Skeletal muscle tissue (tissue), 7 donors: Measurements from ENCODE around the genes CCDC97, TGFB1 and ATP1A3.

DNA sequence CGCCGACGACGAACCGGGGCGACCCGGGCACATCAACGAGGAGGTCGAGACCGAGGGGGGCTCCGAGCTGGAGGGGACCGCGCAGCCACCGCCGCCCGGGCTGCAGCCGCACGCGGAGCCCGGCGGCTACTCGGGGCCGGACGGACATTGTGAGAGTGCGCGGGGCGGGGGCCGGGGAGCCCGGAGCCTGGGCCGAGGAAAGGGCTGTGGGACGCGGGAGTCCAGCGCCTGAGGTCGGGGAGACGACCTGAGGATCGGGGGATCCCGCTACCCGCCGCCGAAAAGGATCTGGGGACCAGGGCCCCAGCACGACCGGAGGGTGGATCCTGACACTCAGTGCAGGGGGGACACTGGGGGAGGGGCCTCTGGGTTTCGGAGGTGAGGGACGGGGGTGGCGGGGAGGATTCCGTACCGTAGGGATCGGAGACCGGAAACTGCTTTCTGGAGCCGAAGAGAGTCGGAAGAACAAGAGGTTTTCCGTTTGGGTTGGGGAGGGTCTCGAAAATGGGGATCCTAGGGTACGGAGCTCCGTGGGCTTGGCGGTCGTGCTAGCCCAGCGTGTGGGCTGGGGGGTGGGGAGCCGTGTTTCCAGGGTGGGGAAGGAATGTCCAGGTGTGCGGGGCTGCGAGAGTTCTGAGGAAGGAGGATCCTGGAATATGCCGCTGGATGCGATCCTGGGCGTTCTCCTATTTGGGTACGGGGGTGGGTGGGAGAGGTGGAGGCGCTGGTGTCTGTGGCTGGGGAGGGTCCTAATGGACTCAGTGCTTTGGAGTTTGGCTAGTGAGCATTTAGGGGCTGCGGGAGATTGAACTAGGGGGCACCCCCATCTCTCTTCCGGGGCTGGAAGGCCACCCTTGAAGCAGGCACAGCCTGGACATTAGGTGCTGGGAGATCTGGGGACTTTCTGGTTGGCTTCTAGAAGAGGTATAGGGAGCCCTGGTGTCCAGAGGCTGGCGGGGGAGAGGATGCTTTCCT, 765 bp downstream of the HNRNPUL1 start:
- PRO-cap, 3 experiments: peak in 3 of 3 experiments; most common plus-strand start position 439 of the sequence (in 2); most common minus-strand start position 290 of the sequence (in 1)
- RAMPAGE, long total RNA: no peak
- RRBS, 2 experiments: 1 to 2% methylated on average over 25 to 26 of the region's 69 CpGs

DNA sequence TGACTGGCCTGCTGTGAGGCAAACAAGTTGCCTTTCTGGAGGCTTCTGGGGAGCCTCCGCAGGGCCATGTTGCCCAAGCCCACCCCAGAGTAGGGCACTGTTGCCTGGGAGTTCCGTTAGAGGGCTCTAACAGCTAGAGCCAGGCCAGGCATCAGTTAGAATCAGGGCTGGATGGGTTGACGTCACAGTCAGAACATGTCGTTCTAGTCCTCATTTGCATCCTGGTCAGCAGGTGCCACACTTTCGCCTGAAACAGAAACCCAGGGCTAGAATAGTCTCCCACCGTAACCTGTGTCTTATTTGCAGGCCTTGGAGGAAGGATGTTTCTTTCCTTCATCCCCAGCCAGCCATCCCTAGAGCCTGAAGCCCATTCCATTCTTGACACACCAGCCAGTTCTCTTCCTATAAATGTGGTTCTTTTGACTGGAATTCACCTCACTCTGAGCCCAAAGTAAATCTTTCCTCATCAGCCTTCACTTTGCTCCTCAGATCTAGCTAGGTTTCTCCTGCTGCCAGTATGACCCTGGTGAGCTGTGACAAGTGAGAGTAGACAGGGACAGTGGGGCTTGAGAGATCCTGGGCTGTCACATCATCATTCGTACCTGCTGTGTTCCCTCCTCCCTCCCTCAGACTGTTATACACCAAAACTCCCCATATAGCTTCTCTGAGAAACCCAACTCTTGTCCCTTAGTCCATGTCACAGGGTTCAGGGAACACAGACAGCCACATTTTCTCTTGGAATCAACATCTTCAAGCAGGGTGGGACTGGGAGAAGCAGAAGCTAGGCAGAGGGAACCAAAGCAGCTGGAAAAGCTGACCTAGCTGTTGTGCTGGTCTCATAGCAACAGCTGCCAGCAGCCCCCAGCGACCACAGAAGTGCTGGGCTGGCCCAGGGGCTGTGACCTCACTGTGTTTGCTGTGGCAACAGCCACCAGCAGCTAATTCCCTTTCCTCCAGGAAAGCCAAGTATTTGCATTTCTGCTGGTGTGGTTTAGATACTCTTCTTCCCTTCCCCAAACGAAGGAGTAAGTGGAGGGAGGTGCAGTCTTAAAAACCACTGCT, 12.1 kb upstream of the CCDC97 start:
- PRO-cap, 3 experiments: peak in 3 of 3 experiments; most common plus-strand start position 1,016 of the sequence (in 2); most common minus-strand start position 783 of the sequence (in 1)
- RAMPAGE, long total RNA: no peak
- RRBS, 2 experiments: no CpG with 5 or more reads among the region's 9 CpGs

GRCh38 chr19:41309678-41310813, at the start of gene CCDC97:
Gene CCDC97 (plus strand): TSS chr19:41310172.
- PRO-cap, 3 experiments: peak in 3 of 3 experiments; most common plus-strand start chr19:41310228 (in 1); most common minus-strand start chr19:41310115 (in 2)
- RAMPAGE, long total RNA: no peak
- RRBS, 2 experiments: under 1 to 4% methylated on average over 12 to 13 of the region's 64 CpGs

- PRO-cap, 3 experiments: no peak in any of the 3 experiments
- RAMPAGE, long total RNA: no peak
- RRBS, 2 experiments: no CpG with 5 or more reads among the region's 15 CpGs
Measured at GRCh38 chr19:41312954-41313878, 3.2 kb downstream of the CCDC97 start.

- PRO-cap, 3 experiments: no peak in any of the 3 experiments
- RAMPAGE, long total RNA: no peak
- RRBS, 2 experiments: no CpG with 5 or more reads among the region's 2 CpGs
Measured at GRCh38 chr19:41349159-41349473, 4.6 kb downstream of the TGFB1 start.

DNA sequence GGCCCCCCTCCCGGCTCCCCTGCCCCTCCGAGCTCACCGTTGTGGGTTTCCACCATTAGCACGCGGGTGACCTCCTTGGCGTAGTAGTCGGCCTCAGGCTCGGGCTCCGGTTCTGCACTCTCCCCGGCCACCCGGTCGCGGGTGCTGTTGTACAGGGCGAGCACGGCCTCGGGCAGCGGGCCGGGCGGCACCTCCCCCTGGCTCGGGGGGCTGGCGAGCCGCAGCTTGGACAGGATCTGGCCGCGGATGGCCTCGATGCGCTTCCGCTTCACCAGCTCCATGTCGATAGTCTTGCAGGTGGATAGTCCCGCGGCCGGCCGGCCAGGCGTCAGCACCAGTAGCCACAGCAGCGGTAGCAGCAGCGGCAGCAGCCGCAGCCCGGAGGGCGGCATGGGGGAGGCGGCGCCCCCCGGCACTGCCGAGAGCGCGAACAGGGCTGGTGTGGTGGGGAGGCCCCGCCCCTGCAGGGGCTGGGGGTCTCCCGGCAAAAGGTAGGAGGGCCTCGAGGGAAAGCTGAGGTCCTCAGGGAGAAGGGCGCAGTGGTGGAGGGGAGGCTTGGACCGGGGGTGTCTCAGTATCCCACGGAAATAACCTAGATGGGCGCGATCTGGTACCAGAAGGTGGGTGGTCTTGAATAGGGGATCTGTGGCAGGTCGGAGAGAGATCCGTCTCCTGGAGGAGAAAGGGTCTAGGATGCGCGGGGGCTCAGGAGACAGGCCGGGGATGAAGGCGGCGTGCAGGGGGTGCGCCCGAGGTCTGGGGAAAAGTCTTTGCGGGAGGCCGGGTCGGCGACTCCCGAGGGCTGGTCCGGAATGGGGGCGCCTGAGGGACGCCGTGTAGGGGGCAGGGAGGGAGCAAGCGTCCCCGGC, 835 bp downstream of the TGFB1 start:
- PRO-cap, 3 experiments: no peak in any of the 3 experiments
- RAMPAGE, long total RNA: no peak
- RRBS, 2 experiments: 2% methylated on average over 40 to 47 of the region's 72 CpGs

DNA sequence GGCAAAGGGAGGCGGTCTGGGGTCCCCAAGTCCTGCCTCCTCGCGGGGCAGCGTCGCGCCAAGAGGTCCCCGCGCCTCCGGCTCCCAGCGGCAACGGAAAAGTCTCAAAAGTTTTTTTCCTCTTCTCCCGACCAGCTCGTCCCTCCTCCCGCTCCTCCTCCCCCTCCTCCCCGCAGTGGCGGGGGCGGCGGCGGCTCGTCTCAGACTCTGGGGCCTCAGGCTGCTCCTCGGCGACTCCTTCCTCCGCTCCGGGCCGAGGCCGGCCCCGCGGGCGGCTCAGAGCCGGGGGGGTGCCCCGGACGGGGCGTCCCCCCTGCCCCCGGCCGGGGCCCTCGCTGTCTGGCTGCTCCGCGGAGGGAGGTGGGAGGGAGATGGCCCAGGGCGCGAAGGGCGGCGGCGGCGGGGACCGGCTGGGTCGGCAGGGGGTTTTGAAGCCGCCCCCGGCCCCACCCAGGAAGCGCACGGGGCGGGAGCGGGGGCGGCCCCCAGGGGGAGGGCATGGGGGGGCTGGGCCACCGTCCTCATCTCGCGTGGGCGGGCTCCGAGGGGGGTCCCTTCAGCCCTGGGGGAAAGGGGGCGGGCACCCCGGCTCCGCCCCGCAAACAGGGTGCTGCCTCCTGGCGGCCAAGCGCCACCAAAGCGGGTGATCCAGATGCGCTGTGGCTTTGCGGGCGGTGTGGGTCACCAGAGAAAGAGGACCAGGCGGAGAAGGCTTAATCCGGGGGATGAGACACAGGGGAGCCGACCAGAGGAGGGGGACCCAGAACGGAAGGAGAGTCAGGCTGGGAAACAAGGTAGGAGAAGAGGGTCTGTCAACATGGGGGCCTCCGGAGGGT, at the start of gene TGFB1:
TGFB1 (minus strand) TSS at position 401 of the 836 bp plus-strand sequence.
- PRO-cap, 3 experiments: peak in 3 of 3 experiments; most common plus-strand start position 175 of the sequence (in 2); most common minus-strand start position 95 of the sequence (in 2)
- RAMPAGE, long total RNA: no peak
- RRBS, 2 experiments: 3 to 4% methylated on average over 25 of the region's 73 CpGs

GRCh38 chr19:41431358-41432452, 4.5 kb upstream of the B3GNT8 start:
- PRO-cap, 3 experiments: no peak in any of the 3 experiments
- RAMPAGE, long total RNA: no peak
- RRBS, 2 experiments: no CpG with 5 or more reads among the region's 24 CpGs

DNA sequence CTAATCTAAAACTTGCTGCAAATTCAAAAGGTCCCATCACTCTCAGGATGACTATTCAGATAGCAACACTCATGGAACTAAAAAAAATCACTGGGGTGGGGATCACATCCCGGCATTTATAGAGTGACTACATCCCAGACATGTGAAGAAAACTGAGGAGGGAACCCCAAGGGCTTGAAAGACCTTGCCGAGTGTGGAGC, 35.1 kb downstream of the ERICH4 start:
- PRO-cap, 3 experiments: no peak in any of the 3 experiments
- RAMPAGE, long total RNA: no peak
- RRBS, 2 experiments: no CpG with 5 or more reads among the region's 2 CpGs

DNA sequence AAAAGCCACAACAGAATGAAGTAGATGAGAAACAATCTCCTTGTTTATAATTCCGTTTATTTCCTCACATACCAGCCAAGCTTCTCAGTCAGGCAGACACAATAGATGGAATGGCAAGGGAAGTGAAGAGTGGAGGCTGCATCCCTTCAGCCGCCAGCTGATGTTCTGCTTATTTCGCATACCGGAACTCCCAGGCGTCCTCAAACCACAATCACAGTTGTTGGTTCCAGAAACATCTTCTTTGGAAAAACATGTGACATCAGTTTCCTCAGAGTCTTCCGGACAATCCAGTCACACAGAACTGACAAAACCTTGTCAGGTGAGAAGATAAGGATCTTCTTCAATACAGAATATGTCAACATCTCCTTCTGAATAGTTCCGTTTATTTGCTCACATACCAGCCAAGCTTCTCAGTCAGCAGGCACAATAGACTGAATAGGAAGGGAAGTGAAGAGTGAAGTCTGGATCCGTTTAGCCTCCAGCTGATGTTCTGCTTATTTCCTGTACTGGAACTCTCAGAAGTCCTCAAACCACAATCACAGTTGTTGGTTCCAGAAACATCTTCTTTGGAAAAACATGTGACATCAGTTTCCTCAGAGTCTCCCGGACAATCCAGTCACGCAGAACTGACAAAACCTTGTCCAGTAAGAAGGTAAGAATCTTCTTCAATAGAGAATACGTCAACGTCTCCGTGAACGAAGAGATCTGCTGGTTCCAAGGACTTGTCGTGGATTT, 45.1 kb upstream of the CEACAM21 start:
- PRO-cap, 3 experiments: no peak in any of the 3 experiments
- RAMPAGE, long total RNA: no peak
- RRBS, 2 experiments: 6 to 9% methylated on average over 2 of the region's 15 CpGs

DNA sequence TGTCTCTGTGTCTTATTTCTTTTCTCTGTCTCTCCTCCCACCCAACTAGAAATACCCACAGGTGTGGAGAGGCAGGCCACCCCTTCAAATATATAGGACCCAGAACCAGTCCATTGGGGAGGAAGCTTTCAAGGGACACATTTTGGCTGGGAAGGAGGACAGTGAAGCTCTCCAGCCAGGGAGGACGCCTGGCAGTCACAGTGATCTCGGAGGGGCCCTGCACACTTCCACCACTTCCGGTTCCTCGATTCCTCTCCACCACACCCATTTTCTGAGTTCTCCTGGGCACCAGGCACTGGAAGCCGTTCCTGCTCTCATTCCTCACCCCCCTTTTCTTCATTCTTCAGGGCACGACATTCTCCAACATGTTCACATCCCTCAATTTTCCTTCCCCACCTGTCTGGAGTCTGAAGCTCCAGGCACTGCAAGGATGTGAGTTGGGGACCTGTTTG, 30.4 kb upstream of the CEACAM21 start:
- PRO-cap, 3 experiments: no peak in any of the 3 experiments
- RAMPAGE, long total RNA: no peak
- RRBS, 2 experiments: no CpG with 5 or more reads among the region's 6 CpGs

DNA sequence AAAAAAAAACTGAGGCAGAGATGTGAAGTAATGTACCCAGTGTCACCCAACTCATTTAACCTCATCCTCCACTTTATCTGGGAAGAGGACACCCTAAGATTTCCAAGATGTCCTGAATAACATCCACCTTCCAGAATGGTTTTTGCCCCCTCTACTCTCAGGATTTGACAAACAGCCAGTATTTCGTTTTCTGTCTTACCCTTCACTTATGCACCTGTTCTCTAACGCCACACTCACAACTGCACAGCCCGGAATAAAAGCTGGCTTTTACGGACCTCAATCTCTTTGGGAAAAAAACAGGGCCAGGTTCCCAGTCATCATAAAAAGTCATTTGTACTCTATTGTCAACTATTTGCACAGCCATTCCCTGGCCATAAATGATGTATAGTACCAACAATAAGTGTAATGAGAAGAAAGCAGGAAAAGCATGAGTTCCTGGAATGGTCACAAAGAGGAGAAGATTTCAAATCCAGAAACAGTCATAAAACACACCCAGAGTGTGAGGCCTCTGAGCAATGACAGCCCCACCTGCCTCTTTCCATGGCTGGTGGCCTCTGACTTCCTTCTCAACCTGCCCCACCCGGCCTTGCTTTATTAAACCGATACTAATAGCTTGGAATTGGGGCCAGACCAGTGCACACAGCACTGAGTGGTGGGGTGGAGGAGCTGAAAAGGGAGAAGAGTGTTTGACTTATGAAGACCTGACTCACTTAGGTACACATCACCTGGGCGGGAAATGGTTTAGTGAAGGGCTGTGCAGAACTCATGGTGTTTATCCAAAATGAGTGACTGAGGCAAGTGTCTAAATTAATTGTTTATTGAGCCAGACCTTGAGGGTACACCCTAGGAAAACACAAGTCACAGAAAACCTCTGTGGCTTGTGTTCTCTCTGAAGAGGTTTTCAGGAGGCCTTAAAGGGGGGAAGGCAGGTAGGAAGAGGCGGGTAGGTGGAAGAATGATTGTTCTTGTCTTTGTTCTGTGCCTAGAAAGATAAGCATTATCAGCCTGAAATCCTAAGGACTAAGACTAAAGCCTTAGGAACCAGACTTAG, 20.8 kb upstream of the CEACAM6 start:
- PRO-cap, 3 experiments: no peak in any of the 3 experiments
- RAMPAGE, long total RNA: no peak
- RRBS, 2 experiments: no CpG with 5 or more reads among the region's 8 CpGs

DNA sequence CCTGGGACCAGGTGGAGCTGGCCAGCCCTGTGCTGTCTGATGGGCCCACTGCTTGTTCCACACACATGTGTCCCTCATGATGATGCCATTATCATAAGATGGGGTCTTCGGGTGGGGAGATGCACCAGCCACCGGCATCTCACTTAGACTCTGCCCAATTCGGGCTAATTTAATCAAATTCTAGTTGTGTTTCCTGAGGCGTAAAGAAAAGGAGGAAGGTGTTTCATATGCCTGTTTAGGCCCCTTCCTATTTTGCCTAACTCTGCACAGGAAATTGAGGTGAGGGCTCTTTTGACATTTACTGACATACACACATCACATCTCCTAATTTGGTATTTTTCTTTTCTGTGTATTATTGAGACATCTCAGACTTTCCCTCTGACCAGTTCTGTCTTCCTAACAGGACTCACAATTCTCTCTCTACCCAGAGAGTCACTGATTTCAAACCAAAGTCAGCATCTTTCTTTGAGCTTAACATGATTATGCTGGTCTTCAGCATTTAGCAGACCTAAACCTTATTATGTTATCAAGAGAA, 7.9 kb downstream of the CEACAM3 start:
- PRO-cap, 3 experiments: no peak in any of the 3 experiments
- RAMPAGE, long total RNA: no peak
- RRBS, 2 experiments: no CpG with 5 or more reads among the region's 4 CpGs

DNA sequence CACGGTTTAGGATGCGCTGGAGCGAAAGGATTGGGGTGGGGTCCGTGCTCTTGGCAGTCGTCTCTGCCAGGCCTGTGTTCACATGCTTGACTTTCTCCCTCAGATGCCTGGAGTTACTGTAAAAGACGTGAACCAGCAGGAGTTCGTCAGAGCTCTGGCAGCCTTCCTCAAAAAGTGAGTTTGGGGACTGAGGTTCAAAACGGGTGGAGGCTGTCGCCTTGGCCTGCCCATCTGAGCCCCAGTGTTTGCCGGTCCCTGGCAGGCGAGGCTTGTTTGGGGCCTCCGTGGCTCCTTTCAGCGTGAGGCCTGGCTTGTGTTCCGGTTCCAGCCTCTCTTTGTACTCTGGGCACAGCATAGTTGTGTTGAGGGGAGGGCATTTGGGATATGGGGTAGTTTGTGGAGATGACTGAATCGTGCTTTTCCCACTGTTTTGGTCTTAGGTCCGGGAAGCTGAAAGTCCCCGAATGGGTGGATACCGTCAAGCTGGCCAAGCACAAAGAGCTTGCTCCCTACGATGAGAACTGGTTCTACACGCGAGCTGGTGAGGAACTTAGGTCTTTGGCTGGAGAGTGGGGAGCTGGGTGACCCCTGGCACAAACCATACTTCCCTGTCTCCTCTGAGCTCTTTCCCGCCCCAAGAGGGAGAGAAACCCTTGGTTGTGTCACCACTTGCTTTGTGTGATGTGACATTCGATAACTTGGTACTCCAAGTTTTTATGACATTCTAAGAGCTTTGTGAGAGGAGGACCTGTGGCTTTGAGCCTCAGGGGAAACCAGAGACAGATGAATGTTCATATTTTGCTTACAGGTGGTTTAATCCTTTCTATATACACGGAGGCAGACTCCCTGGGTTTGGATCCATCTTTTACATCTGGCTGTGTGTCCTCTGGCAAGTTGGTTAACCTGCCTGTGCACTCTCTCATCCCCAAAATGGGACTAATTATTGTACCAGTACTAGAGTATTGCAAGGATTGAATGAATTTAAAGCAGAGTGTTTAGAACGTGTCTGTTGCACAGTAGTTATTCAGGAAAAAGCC, 935 bp downstream of the RPS19 start:
- PRO-cap, 3 experiments: peak in 1 of 3 experiments; most common minus-strand start position 65 of the sequence (in 1)
- RAMPAGE, long total RNA: no peak
- RRBS, 2 experiments: 3 to 4% methylated on average over 6 of the region's 25 CpGs

DNA sequence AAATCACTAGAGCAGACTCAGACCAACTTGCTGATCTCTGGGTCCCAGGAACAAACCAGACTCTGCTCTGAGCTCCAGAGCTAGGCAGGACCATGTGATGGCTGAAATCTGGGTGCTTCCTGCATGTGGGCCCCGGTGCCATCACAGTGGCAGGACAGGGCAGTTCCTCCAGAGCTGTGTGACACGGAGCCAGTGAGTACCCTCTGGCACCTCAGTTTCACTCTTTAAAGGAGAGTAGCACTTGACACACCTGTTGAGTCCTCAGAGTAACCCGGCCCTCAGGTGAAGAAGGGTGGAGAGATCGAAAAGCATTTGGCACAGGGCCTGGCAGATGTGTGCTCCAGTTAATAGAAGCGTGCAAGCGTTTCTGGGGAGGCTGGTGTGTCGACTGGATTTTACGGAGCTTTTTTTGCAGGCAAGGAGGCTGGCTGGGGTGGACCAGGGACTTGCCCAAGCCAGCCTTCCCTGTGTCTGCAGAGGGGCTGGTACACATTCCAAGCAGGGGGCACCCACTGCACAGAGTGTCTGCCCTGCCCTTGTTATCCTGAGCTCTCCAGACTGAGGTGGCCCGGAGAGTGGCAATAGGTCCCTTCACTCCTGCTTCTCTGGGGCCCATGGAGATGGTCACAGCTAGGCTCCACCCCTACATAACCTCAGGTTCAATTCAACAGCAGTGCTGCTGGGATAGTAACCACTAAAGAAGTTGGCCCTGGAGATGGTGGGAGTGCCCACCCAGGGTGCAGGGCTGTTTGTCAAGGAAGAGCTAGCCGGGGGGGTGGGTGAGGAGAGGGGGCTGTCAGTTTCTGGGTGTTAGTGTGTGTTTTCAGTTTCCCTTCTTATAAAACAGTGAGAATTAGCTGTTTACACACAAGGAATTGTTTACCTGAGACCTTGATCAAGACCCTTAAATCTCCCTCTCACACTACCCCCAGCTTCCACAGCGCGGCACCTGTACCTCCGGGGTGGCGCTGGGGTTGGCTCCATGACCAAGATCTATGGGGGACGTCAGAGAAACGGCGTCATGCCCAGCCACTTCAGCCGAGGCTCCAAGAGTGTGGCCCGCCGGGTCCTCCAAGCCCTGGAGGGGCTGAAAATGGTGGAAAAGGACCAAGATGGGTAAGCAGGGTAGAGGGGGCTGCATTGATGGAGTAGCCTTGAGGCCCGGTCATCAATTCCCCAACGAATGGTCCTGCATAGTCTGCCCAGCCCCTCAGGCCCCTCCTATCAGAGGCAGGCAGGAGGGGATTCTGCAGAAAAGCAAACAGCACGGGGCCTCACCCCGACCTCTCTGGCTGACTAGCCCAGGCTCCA, 8.5 kb downstream of the RPS19 start:
- PRO-cap, 3 experiments: no peak in any of the 3 experiments
- RAMPAGE, long total RNA: no peak
- RRBS, 2 experiments: 81 to 89% methylated on average over 3 to 5 of the region's 24 CpGs

DNA sequence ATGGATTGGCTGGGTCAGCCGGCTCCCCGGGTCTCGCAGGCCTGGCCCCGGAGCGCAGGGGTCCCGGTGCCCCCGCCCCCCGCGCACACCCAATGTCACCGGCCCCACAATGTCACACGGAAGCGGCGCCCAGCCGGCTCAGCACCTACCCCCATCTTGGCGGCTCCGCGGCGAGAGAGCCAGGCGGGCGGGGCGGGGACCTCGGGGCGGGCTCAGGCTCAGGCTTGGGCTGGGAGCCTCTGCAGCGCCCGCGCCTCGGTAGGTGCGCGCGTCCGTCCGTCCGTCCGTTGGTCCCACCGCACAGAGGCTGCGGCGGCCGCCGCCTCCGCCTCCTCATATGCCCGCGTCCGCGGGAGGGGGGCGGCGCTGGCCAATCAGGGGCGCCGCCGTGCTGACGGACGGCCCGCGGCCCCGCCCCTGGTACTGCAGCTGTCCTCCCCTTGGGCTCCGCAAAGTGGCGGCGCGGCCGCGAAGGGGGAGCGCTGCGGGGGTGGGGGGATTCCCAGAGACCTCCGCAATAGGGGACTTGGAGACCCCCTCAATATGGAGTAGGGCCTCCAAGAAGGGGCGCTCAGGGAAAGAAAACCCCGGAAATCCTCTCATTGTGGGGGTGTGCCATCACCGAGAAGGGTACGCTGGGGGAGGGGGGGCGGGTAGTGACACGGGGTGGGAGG, at the start of gene ATP1A3:
ATP1A3 (minus strand) TSS at position 309 of the 674 bp plus-strand sequence.
- PRO-cap, 3 experiments: no peak in any of the 3 experiments
- RAMPAGE, long total RNA: no peak
- RRBS, 2 experiments: 4 to 6% methylated on average over 4 to 5 of the region's 69 CpGs

DNA sequence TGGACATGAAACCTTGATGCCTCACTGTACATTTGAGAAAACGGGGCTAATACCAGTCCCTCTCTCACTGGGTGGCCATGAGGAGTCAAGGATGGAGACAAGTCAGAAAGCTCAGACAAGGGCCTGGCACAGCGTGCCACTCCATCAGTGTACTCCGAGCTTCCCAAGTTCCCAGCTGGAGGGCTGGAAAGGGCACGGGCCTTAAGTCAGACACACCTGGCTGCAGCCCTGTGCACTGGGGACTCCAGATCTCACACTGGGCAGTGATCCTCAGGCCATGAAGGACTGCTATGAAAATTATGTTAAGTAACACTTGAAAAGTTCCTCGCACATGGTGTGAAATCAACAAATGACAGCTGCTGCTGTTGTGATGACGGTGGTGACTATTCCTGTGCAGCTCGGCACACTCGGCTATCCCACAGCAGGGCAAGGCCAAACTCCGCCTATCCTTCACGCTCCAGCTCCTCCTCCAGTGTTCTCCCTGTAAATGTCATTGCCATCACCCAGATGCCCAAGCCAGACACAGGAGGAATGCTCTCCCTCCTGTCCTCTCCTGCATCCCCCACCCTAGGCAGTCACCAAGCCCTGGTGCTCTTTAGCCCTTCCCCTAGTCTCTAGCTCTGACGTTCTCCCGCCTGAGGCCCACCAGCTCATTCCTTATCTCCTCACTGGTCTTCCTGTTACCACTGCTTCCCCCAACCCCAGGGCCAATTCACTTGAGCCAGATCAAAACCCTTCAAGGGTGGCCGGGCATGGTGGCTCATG, 31.4 kb downstream of the GRIK5 start:
- PRO-cap, 3 experiments: peak in 1 of 3 experiments; most common plus-strand start position 486 of the sequence (in 1); most common minus-strand start position 354 of the sequence (in 1)
- RAMPAGE, long total RNA: no peak
- RRBS, 2 experiments: no CpG with 5 or more reads among the region's 13 CpGs

GRCh38 chr19:42068656-42069983, 886 bp downstream of the GRIK5 start:
- PRO-cap, 3 experiments: no peak in any of the 3 experiments
- RAMPAGE, long total RNA: no peak
- RRBS, 2 experiments: 8 to 12% methylated on average over 11 to 13 of the region's 42 CpGs

GRCh38 chr19:42086339-42087395, 10.7 kb downstream of the ZNF574 start:
- PRO-cap, 3 experiments: no peak in any of the 3 experiments
- RAMPAGE, long total RNA: no peak
- RRBS, 2 experiments: no CpG with 5 or more reads among the region's 15 CpGs

DNA sequence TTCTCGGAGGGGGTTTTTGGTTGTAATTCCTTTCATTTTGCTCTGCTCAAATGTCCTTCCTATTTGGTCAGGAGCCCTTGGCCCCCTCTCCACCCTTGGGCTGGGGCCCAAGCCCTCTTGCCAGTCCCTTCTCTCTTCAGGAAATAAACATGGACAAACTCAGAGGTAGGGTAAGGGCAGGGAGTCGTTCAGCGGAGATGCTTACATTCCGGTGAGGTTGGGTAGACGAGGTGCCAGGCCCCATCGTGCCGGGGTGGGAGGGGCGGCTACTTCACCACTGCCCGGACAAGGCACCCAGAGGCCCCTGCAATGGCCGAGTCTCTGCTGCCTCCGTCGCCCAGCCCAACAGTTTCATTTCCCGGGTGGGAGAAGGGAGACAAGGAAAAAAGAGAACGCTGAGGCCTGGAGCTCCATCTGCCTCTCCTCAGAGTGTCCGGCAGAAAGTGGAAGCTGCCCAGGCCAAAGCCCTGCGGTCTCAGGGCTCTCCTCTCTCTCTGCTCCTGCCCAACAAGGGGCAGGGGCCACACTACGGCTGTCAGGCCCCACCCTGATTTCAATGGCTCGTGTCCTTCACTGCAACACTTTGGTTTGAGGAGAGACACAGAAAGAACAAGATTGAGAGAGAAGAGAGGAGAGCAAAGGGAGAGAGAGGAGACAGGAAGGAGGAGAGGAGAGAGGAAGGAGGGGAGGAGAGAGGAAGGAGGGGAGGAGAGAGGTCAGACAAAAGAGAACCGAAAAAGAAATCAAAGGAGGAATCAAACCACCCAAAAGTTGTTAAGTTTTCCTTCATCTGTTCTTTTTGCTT, 12.8 kb downstream of the ZNF574 start:
- PRO-cap, 3 experiments: no peak in any of the 3 experiments
- RAMPAGE, long total RNA: no peak
- RRBS, 2 experiments: 58 to 65% methylated on average over 9 of the region's 19 CpGs